Umbilical cord (tissue), 2 donors: ENCODE measurements around a stretch of chr20.

DNA sequence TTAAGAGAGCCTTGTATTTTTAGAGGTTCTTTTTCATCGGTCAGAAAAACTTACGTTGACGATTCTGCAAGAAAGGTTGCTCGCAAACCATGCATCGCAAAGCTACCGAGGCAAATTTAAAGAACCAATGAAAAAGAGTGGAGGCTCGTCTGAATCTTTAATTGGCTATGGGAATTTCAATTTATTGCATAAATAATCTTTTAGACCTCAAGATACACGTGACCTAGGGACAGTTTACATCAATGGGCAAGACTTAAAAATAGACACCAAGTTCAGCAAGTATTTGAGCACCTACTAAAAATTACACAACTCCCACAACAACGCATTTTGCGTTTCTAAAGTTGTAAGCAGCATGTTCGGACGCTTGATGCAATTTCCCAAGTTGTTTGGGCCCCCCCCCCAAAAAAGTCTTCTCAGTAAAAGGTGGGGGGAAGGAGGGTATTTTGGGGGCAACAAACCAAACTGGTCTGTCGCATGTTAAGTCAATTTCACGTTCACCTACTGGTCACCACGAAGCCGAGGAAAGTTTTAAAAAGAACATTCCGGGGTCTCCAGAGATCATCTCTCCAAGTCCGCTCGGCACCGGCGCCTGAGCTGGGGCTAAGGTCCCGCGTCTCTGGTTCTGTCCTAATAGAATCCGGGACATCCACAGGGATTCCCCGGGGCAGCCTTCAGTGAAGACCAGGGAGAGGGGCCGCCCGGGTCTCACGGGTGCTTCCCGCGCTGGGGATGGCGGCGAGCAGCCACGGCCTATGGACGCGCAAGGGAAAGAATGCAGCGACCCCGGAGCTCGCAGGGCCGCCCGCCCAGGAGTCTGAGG lies 844 bp downstream of the SNX5 start:
- RAMPAGE, long total RNA: no peak

DNA sequence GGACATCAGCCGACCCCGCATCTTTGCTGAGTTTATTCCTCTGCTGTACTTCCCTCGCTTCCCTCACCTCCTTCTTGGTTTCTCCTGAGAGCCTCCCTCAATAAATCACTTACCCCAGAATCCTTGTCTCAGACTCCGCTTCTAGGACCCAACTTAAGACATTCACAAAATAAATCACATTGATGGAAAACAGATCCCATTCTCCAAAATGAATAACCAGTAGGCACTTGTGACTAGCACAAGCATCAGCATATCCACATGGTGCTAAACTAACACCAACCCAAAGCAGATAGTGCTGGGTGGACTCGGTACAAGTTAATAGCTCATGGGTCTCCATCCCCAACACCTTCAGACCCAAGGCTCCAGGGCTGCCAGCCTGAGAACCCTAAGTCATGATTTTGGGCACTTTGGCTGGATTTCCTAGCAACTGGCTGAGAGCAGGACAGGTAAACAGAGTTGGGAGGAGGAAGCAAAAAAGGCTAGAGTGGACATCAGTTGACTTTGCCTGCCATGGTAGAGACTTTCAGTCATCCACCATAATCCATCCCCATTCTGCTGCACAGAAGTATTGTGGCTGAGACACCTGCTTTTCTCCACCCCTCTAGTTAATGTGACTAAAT lies 39.2 kb downstream of the OVOL2 start:
- RAMPAGE, long total RNA: no peak

GRCh38 chr20:18055292-18055551 lies 2.5 kb downstream of the OVOL2 start:
- RAMPAGE, long total RNA: no peak

DNA sequence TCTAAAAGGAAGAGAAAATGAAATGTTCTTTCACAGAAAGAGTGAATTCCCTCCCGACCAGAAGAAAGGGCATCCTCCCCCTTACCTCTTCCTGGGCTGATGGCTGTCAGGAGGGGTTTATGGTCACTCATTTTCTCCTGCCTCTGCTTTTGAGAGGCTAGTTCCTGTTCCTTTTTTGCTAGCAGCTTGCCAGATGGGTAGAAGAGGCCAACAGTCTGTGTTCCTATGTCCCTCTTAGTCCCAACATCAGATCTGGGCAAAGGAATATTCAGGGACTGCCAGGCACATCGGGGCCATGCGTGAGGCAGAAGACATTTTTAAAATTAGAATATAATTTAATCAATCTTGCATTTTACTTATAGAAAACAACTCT lies 54.3 kb downstream of the DZANK1 start:
- RAMPAGE, long total RNA: no peak

DNA sequence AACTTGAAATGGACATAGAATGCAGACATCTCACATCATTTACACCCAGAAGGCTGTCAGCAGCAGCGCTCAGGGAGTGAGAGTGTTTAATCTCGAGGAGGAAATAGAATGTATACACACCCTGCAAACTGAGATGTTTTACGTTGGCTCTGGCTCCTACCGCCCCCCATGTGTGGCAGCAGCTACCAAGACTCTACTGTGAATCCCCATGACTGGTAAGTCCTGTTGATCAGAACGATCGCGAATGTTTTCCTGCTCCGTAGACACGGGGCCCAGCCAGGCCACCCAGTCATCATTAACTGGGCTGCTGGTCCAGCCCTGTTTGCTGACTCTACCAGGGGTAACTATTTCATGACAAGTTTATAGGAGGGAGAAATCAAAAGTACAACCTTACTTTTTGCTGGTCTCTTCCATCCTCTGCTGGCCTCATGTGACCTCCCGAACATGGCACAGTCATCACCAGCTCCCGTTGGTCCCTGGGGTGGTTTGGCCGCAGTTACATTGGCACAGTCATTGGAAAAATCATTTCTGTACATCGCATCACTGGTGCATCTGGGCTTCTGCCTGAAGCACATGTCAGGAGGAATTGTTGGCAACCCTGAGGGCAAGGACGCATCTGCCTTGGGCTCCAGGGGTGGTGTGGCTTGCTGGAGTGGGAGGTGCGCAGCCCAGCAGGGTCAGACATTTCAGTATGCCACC lies 163.1 kb upstream of the SLC24A3 start:
- RAMPAGE, long total RNA: no peak

- RAMPAGE, long total RNA: no peak
Observed at GRCh38 chr20:19075240-19075556, 137.2 kb upstream of the SLC24A3 start.

DNA sequence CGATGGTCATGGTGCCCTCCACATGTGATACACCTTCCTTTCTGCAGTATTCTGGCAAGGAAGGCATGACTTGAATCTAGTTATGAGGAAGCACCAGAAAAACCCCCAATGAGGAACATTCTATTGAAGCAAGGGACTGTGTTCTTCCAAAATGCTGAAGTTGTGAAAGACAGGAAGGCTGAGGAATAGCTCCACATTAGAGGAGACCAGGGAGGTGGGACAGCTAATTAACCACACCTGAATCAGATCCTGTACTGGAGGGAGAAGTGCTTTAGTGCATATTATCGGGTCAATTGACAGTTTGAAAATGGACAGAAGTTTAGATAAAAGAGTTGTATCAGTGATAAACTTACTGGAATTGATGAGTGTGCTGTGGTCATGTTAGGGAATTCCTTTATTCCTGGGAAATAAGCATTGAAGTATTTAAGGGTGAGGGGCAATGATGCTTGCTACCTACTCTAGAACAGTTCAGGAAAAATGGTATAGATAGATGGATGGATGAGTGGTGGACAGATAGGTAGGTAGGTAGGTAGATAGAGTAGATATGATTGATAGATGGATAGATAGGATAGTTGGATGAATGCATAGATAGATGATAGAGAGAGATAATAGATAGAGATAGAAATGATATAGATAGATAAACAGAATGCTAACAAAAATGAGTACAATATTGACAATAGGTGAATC lies 118.6 kb downstream of the SLC24A3 start:
- RAMPAGE, long total RNA: no peak

DNA sequence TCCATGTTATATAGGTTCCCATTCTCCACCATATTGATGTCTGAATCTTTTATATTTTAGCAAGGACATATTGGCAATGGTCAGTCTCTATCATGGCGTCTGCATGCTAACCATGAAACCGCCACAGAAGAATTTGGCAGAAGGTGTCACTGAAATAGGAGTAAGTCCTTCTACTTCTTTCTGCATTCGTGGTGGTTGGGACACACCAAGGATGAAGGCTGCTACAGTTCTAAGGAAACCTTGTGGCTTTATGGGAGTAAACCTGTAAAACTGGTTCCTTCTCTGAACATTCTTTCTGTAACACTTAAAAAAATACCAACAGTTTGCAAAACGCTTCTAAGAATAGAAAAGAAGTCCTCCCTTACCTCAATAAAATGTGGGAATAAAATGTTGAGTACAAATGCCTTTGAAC lies 195.3 kb downstream of the SLC24A3 start:
- RAMPAGE, long total RNA: no peak

GRCh38 chr20:19756887-19757154 lies 1.2 kb upstream of the RIN2 start:
- RAMPAGE, long total RNA: no peak

- RAMPAGE, long total RNA: no peak
Observed at GRCh38 chr20:19774597-19774896, 16.5 kb downstream of the RIN2 start.

DNA sequence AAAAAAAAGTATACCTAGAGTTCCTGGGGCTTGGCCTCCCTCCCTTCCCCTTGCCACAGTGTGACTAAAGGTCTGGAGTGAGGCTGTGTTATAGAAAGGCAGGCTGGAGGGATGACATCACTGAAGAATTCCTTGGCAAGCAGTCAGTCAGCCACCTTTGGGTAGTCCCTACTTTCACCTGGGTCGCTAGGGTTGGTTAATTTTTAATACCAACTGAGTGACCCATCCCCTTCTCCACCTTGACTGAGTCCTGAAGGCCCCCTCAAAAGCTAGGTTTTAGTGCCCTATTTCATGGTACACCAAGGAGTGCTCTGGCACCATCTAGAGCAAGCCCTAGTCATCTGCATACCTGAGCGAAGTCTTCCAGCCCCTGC lies 44.4 kb downstream of the RIN2 start:
- RAMPAGE, long total RNA: no peak

DNA sequence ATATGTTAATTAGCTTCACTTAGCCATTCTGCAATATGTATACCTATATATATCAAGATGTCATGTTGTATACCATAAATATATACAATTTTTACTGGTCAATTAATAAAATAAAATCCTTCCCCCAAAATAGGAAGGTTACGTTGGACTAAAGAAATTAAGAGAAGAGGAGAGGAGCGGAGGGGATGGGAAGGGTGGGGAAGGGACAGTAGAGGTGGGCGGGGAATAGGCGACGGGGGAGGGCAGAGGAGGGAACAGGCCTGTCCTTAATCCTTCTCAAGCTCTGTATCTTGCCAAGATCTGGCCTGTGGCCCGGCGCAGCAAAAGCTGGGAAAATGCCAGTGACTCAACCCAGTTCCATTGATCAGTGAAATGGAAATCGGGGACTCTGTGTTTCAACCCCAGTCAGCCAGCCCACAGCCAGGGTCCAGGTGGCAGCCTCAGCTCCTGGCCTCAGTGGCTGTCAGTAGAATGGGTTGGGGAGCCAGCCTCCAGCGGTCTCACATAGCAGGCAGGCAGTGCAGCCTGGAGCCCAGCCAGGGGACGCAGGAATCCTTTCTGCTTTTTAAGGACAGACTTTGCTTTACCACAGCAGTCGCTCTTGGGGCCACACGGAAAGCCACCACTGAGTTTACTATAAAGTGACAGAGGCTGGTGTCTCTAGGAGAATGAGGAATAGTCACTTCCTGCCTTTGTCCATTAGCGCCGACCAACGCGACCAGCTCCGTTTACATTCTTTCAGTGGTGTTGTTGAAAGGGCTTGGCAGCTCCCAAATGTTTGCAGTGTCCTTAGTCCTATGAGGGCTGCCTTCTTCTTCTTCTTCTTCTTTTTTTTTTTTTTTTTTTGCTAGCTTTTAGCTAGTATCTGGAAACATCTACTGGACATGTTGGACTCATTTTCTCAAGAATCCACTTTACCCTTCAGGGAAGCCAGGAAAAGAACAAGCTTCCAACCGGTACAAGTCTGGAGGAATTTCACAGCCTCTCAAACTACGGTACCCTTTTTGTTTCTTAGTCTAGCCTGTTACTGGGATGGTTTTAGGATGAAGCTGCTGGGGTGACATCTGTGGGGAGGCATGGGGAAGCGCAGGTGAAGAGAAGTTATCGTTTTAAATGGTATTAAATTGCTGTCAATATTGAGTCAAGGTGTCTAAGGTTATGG lies 128.1 kb downstream of the RIN2 start:
- RAMPAGE, long total RNA: no peak

DNA sequence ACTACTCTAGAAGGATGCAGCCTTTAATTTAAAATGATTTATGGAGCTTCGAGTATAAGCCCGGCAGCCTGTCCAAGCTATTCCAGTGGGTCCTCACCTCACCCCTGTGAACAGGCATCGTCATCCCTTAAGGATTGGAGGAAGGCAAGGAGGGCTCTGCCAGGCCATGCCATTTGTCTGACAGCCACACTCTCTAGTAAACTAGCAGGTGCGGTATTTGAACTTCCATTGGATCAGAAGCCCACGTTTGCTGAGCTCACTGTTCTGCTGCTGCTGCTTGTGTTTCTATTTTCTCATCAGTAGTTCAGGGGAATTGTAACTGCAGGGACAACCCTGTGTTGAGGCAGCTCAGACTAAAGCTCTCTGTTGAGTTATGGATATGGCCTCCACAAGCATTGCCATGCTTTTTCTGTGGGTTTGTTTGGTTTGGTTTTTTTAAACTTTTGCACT lies 39.7 kb upstream of the NAA20 start:
- RAMPAGE, long total RNA: no peak

DNA sequence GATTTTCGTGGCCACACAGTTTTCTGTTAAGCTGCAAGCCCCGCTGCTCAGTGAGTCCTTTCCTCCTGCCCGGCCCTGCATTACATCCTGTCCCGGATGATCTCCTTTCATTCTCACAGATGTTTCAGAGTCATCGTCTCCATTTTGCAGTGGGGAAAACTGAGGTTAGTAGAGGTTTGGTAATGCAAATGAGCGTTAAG lies 155.5 kb downstream of the CFAP61 start:
- RAMPAGE, long total RNA: no peak

- RAMPAGE, long total RNA: no peak
Observed at GRCh38 chr20:20210432-20210850, 157.5 kb upstream of the INSM1 start.

GRCh38 chr20:20366478-20367153 lies 1.3 kb upstream of the INSM1 start:
- RAMPAGE, long total RNA: no peak

DNA sequence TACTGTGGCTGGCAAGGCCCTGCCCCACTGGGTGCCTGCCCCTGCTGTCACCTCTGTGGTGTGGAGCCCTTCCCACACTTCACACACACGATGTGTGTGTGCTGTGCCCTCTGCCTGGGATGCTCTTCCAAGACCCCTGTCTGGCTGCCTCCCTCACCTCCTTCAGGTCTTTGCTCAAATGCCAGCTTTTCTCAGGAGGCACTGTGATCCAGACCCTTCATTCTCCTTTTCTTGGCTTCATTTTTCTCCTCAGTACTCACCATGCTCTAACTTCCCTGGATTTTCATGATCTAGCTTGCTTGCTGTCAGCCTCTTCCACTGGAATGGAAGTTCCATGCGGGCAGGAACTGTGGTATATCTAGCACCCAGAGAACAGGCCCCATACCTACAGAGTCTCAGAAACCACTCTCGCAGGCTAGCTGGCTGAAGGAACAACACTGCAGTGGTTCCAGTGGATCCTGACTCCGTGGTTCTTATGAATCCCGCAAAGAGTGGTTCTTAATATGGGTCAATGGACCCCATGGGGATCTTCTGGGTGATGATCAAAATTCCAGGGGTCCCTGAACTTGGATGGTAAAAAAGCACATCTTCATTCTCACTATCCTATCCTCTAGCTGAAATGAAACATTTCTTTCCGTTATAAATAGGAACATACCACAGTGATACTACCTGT lies 69.7 kb downstream of the INSM1 start:
- RAMPAGE, long total RNA: no peak

- RAMPAGE, long total RNA: no peak
Observed at GRCh38 chr20:20472341-20473034, 104.6 kb downstream of the INSM1 start.

- RAMPAGE, long total RNA: no peak
Observed at GRCh38 chr20:20492473-20492821, 124.5 kb downstream of the INSM1 start.

- RAMPAGE, long total RNA: no peak
Observed at GRCh38 chr20:20683325-20683910, 29.0 kb downstream of the RALGAPA2 start.